ENCODE results near the gene TSPY8.

- RRBS = no CpG with 5 or more reads among the region's 10 CpGs
These were observed 67.3 kb downstream of the ZFY start for GRCh38 chrY:3002097-3003245.

DNA sequence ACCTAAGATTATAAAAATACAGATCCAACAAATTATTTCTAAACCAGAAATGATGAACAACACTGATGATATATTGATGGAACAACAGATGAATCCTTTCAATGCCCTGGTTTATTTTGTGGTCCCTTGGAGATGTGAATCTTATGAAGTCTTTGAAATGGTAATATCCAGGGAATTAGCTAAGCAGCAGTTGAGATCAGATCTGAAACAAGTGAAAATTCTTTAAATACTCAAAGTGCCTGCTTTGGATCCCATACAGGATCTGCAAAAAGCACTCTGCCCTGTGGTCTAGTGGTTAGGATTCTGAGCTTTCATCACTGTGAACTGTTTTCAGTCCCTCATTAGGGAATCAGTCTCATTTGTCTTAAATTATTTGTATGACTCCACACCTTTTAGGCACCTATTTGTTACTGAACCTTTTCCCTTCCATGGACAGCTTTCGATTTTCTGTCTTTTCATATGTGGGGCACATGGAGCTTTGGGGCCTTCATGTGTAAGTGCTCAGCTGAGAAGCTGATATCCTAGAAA lies 211.3 kb upstream of the TGIF2LY start:
- RRBS = no CpG with 5 or more reads among the region's 1 CpG

DNA sequence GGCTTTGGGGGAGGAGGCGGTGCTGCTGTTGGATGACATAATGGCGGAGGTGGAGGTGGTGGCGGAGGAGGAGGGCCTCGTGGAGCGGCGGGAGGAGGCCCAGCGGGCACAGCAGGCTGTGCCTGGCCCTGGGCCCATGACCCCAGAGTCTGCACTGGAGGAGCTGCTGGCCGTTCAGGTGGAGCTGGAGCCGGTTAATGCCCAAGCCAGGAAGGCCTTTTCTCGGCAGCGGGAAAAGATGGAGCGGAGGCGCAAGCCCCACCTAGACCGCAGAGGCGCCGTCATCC lies 359 bp downstream of the TSPY2 start:
- RRBS = no CpG with 5 or more reads among the region's 16 CpGs

GRCh38 chrY:7172666-7173045 lies 261.1 kb upstream of the AMELY start:
- RRBS = no CpG with 5 or more reads among the region's 1 CpG

- RRBS = no CpG with 5 or more reads among the region's 28 CpGs
These were observed 361.1 kb upstream of the AMELY start for GRCh38 chrY:7272498-7273263.

DNA sequence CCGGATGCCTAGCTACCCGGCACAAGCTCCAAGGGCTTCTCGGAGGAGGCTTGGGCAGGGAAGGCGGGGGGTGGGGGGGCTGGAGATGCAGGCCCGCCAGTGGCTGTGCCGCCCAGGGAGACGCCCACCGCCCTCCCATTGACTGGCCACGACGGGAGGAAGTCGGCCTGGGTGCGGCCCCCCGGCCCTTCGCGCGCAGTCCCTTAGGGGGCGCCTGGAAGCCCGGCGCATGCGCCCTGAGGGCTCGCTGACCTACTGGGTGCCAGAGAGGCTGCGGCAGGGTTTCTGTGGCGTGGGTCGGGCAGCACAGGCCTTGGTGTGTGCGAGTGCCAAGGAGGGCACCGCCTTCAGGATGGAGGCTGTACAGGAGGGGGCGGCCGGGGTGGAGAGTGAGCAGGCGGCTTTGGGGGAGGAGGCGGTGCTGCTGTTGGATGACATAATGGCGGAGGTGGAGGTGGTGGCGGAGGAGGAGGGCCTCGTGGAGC lies at the start of gene TSPY8:
Gene TSPY8 (plus strand): TSS at position 184 of the 485 bp plus-strand sequence.
- RRBS = 95% methylated on average over 4 of the region's 33 CpGs

DNA sequence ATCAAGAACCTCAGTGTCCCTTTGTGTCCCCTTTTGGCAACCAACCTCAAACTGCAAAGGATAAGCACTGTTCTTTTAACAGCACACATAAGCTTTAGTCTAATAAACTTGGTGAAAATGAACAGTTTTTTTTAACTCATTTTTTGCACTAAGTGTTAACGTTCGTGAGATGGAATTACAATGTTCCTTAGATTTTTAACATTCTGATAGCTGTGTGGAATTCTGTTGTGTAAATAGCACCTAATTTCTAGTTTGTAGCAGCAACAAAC lies 16.3 kb downstream of the DDX3Y start:
- RRBS = no CpG with 5 or more reads among the region's 2 CpGs

DNA sequence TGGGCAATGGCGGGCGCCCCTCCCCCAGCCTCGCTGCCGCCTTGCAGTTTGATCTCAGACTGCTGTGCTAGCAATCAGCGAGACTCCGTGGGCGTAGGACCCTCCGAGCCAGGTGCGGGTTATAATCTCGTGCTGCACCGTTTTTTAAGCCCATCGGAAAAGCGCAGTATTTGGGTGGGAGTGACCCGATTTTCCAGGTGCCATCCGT lies 231.3 kb downstream of the DDX3Y start:
- RRBS = no CpG with 5 or more reads among the region's 15 CpGs

DNA sequence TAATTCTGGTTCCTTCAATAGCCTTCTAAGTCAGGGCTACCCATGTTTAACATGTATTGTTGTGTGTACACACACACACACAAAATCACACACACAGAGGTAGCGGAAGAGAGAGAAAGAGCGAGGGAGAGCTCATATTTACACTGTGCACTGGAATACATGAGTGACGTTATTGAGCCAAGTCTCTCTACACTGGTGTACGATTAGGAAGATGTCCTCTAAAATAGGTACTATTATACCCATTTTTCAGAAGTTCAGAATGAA lies 1343.0 kb downstream of the NLGN4Y start:
- RRBS = no CpG with 5 or more reads among the region's 4 CpGs

- RRBS = no CpG with 5 or more reads among the region's 12 CpGs
These were observed 71.7 kb upstream of the KDM5D start for GRCh38 chrY:19816173-19816636.